SK-MEL-5 (cell line): ENCODE data around the genes HYAL2 and TWF2.

GRCh38 chr3:50322317-50323448, at the start of gene HYAL2:
TSS of gene HYAL2 (minus strand) at chr3:50322745.
RAMPAGE:
- cytosol, long total RNA = no peak
- long total RNA = no peak
- nucleus, long total RNA = no peak

DNA sequence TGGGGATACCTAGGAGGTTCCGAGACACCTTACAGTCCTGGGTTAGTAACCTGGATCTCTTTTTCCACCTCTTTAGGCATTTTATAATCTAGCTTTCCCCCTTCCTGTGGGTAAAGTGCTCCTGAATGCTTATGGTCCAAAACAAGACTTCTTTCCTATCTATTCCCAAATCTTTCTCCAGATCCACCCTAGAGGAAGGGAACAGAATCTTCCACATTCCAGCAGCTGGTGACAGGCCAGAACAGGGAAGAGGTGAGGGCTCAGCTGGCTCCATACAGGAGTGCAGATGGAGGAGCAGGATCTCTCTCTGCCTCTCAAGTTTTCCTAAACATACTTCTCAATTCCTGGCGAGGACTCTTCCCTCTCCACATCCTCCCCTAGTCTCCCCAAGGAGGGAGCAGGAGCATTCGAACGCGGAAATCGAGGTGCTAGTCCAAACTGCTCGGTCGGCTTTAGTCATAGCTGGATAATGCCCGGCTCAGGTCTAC, 4.2 kb downstream of the RASSF1 start:
RAMPAGE:
- cytosol, long total RNA = no peak
- long total RNA = no peak
- nucleus, long total RNA = no peak

GRCh38 chr3:50336914-50337916, 3.4 kb downstream of the RASSF1 start:
RAMPAGE:
- cytosol, long total RNA = no peak
- long total RNA = start-site peak on the minus strand at chr3:50337332-50337478, 27 and 16 reads in 2 replicates
- nucleus, long total RNA = no peak

DNA sequence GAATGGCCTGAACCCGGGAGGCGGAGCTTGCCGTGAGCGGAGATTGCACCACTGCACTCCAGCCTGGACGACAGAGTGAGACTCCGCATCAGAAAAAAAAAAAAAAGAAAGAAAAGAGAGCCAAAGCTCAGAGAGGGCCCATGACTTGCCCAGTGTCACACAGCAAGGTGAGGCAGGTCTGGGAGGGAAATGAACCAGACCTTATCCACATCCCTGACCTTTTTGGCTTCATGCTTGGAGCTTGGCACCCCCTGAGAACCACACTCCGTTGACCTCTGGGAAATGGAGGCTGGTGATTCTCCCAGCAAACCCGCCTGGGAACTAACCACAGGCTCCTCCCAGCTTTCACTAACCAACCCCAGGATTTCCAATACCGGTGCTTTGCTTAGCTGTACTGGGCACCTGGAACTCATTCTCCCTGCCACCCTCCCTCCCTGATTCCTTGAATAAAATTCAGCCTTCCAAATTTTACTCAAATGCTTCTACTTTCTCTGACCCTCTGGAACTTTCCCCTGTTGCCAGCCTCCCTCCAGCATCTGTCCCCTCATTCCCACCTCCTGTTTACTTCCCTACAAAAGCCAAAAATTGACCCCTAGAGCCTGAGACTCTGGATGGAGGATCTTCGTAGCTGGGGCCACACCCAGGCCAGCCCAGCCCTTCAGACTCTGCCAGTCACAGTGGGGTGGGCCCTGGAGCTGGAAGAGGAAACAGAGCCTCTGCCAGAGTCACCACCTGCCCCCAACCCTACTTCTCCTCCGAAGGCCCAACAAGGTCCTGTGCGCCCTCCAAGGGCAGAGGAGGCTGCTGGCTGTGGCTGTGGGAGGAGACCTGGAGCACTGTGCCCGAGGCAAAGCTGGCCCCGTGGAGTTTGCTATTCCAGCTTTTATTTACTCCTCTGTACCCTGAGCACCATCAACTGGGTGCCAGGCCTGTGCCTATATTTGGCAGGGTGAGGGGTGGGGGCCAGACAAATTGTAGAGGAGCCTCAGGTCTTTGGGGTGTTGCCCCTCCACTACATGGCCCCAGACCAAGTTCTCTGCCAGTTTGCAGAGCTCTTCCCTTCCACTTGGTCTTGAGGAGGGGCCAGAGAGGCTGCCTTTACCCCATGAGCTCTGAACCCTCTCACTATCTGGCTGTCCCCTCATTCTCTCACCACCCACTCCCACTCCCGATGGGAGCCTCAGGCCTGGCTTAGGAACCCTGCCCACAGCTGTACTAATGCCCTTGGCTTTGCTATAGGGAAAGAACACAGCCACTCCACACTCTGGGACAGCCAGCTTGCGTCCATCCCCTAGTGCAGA, 19.1 kb downstream of the CISH start:
RAMPAGE:
- cytosol, long total RNA = no peak
- long total RNA = no peak
- nucleus, long total RNA = no peak

RAMPAGE:
- cytosol, long total RNA = no peak
- long total RNA = no peak
- nucleus, long total RNA = no peak
These were observed 136.0 kb upstream of the MANF start for GRCh38 chr3:51249106-51249387.

DNA sequence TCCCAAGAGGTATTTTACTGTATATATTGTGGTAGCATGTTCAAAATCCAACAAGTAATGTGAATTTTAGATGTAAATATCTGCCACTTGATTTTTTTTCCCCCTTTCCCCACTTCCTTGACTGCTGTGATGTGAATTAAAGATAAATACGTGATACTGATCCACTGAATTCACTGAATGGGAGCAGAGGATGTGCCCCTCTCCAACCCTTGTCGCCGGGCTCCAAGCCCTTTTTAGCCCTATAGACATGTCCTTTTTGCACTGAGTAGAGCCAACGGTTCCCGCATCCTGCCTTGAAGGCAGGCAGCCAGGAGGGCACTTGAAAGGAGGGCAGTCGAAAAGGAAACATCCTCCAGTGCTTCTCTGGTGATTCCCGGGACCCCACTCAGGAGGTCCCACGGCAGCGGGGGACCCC, 1.0 kb upstream of the MANF start:
RAMPAGE:
- cytosol, long total RNA = no peak
- long total RNA = no peak
- nucleus, long total RNA = no peak

GRCh38 chr3:51539750-51540126, 1.2 kb downstream of the RAD54L2 start:
RAMPAGE:
- cytosol, long total RNA = no peak
- long total RNA = no peak
- nucleus, long total RNA = no peak

DNA sequence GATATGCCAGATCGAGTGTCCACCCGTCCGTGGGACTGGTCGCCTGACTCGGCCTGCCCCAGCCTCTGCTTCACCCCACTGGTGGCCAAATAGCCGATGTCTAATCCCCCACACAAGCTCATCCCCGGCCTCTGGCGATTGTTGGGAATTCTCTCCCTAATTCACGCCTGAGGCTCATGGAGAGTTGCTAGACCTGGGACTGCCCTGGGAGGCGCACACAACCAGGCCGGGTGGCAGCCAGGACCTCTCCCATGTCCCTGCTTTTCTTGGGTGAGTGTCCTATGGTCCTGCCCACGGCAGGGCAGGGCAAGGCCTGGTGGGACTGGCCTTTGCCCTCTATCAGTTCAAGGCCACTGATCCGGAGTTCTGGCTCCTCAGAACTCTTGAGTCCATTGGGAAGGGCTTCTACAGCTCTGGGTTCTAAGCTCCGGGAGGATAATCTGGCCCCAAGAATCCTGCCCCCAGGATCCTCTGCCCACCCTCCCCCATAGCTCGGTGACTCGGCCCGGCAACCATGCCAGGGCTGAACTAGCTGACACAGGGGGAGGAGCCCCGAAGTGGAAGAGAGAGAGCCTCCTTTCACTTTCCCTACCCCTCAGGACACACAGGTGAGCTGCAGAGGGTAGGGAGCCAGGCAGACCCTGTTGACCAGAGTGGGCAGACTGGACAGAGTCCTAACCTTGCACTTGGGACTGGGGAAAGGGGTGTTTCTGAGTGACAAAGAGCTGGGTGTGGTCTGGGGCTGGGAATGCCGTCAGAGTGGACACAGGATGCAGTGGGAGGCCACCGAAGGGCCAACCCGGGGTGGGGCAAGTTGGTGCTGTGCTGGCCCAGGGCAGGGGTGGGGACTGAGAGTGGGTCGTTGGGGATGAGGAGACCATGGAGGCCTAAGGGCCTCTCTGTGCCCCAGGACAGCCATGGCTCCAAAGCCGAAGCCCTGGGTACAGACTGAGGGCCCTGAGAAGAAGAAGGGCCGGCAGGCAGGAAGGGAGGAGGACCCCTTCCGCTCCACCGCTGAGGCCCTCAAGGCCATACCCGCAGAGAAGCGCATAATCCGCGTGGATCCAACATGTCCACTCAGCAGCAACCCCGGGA, 623 bp downstream of the PARP3 start:
RAMPAGE:
- cytosol, long total RNA = no peak
- long total RNA = no peak
- nucleus, long total RNA = no peak

DNA sequence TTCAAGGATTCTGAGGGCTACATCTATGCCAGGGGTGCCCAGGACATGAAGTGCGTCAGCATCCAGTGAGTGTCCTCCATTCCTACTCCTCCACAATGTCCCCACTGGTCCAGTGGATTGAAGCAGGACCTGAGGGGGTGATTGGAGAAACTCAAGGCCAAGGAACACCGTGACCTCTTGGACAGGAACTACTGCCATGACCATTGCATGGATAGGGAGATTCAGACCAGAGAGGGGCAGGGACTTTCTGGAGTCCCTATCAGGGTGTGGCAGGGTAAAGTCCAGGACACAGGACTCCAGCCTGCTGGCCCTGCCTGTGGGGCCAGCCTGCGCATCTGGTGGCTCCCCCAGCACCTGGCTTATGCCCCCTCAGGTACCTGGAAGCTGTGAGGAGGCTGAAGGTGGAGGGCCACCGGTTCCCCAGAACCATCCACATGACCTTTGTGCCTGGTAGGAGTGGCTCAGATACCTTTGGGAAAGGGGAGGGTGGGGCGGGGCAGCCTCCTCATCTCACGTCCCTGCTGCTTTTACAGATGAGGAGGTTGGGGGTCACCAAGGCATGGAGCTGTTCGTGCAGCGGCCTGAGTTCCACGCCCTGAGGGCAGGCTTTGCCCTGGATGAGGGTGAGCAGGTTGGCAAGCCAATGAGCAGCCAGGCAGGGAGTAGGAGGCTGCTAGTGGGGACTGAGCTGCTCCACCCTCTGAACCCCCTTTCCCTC, 2.7 kb downstream of the ACY1 start:
RAMPAGE:
- cytosol, long total RNA = no peak
- long total RNA = no peak
- nucleus, long total RNA = no peak

DNA sequence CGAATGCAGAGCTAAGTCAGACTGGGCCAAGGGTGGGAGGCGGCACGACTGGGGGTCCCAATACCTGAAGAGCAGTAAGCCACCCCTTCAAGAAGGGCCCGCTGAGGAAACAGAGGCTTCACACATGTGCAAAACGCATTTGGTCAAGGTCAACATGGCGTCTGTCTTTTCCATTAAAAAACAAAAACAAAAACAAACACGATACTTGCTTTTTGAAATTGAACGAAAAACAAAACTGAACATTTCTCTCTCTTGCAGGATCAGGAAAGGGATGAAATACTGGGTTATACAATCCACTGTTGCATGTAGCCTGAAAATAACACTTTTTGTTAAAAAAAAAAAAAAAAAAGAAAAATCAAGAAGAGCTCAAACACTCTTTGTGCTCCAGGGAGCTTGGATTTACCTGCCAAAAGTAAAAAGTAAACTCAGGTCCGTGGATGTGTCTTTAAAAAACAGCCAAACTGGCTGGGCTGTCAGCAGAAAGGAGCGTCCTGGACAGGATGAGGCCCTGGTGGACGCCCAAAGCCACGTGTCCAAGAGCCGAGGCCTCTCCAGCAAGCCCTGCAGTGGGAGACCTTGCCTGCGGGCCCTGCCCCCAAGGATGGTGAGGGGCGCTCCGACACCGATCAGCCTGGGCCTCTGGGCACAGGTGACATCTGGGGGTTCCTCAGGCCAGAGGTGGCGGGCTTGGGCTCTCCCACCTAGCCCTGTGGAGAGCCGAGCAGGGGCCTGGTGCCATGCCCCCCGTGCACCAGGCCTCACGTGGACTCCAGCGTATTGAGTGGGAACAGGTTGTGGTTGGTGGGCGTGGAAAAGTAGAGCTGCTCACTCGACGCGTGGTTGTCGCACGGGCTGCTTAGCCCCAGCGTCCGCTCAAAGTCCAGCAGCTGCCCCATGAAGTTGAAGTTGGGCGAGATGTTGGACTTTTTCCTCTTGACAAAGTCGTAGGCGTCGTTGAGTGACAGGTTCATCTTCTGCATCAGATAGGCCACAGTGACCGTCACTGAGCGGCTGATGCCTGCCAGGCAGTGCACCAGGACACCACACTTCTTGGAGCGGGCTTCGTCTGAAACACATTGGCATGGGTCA, 6.0 kb downstream of the DUSP7 start:
RAMPAGE:
- cytosol, long total RNA = no peak
- long total RNA = no peak
- nucleus, long total RNA = no peak

DNA sequence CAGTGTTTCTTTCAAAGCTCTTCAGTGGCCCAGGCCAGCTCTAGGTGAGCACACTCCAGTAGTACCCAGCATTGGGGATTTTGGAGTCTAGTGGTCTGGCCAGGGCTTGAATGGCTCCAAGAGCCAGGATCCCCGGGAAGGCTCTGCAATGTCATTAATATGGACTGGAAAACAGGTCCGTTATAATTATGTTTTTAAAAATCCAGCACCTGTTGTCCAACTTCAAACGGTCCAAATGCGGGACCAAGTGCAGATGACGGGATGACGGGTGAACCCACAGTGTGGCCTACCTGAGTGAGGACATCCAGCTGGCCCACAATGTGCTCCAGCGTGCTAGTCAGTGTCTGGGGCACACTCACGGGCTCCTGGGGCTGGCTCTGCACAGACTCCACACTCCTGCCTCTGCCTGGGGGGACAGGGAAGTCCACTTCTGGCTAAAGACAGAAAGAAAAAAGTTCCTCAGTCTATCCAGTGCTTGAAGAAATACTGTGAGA, 40.0 kb upstream of the DUSP7 start:
RAMPAGE:
- cytosol, long total RNA = no peak
- long total RNA = no peak
- nucleus, long total RNA = no peak

DNA sequence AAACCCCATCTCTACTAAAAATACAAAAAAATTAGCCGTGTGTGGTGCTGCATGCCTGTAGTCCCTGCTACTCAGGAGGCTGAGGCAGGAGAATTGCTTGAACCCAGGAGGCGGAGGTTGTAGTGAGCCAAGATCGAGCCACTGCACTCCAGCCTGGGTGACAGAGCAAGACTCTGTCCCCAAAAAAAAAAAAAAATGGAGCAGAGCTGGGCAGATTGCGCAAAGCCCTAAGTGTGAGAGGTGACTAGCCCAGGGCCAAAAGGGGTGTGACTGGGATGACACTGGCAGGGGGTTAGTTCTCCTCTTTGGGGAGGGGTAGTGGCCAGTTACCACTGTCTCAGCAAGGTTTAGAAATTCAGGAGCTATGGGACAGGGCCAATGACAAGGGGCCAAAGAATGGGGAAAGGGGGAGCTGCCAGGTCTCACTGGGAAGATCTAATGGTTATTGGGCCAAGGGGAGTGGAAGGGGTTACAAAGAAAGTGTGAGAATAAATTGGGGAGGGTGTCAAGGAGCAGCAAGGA, 19.8 kb upstream of the ALAS1 start:
RAMPAGE:
- cytosol, long total RNA = no peak
- long total RNA = no peak
- nucleus, long total RNA = no peak

DNA sequence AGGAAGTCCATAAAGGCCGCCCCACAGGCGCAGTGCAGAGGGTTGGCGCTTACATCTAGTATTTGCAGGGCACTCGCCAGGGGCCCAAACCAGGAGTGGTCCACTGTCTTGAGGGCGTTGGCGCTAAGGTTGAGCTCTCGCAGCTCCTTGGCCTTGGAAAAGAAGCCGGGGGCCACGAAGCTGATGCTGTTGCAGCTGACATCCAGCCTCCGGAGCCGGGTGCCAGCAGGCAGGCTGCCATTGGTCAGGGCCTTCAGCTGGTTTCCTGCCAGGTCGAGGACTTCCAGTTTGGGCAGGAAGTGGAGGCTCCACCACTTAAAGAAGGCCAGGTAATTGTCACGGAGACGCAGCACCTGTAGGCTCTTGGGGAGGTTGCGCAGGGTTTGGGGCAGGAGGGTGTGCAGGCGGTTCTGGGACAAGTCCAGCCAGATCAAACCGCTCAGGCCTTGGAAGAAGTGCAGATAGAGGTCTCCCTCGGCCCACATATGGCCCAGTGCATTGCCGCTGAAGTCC, 3.4 kb downstream of the TLR9 start:
RAMPAGE:
- cytosol, long total RNA = no peak
- long total RNA = no peak
- nucleus, long total RNA = no peak

DNA sequence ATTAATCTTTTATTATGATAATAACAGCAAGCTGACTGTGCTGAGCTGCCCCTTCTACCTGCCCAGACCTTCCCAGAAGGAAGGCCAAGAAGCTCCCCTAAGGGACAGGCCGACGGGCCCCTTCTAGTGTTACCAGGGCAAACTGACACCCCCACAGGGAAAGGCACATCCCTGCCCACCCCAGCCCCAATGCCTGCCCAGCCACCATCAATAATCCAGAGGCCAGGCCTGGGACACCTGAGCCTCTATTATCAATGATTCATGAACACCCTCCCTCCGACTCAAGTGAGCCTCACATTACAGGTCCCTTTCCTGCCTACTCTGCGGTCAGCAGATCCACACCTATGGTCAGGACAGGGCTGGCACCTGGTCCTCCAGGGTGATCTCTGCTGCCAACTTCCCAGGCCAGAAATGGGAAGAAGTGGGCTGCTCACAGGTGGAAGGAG, 1.9 kb downstream of the TWF2 start:
RAMPAGE:
- cytosol, long total RNA = no peak
- long total RNA = no peak
- nucleus, long total RNA = no peak

DNA sequence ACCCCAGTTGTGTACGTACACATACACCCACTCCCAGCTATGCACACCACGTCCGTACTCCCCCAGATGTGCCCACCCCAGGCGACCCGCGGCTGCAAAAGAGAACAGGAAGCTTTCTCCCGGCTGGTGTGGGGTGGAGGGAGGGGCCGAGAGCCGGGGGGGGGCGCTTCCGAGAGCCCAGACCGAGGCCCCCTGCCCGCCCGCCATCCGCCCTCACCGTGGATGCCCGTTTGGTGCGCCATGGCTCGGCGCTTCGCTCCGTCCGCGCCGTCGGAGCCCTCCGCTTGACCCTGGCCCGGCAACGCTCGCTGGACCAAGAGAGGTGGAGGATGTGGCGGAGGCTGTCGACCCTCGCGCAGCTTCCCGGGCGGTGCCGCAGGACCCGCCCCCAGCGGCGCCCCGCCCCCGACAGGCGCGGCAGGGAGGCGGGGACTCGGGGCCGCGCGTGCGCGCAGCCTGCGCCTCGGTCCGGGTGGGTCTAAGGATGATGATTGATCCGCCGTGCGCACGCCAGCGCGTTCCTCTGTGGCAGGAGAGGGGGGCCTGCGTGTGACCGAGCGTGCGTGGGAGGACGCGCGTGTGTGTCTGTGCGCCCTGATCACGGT, at the start of gene TWF2:
TWF2 (minus strand) TSS at position 384 of the 605 bp plus-strand sequence.
RAMPAGE:
- cytosol, long total RNA = start-site peak on the minus strand centred at position 355 of the sequence, 78 bp wide, 866 and 270 reads in 2 replicates
- long total RNA = start-site peak on the minus strand centred at position 350 of the sequence, 67 bp wide, 203 and 140 reads in 2 replicates
- nucleus, long total RNA = start-site peak on the plus strand centred at position 456 of the sequence, 70 bp wide, 52 and 12 reads in 2 replicates

GRCh38 chr3:52267970-52268507, 10.4 kb downstream of the WDR82 start:
RAMPAGE:
- cytosol, long total RNA = no peak
- long total RNA = no peak
- nucleus, long total RNA = no peak

DNA sequence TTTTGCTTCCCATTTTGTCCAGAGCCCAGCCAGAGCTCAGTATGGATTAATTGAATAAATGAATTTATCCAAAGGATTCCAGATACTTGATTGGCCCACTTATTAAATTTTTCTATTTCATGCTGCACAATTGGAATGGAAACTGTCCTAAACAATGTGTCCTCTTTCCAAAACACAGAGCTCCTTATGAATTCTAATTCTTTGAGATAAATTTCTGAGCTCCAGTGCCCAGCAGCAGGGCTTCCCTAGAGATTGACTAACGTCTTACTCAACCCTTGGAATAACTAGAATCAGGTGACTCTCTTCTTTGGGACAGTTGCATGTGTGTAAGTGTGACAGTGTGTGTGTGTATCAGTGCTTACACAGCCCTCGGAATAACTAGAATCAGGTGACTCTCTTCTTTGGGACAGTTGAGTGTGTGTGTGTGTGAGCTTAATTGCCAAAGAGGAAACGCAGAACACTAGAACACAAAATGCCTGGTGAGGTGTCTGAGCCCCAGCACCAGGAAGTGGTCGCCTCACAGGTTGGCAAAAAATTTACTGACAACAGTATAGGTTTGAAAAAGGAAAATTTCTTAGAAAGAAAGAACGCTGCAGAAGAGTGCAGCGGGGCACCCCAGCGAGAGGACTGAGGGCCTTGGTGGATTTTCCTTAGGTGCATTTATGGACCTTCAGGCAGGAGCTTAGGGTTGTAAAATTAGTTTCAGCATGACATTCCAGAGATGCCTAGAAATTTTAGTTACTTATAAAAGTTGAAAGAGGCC, 3.5 kb upstream of the WDR82 start:
RAMPAGE:
- cytosol, long total RNA = no peak
- long total RNA = no peak
- nucleus, long total RNA = no peak

DNA sequence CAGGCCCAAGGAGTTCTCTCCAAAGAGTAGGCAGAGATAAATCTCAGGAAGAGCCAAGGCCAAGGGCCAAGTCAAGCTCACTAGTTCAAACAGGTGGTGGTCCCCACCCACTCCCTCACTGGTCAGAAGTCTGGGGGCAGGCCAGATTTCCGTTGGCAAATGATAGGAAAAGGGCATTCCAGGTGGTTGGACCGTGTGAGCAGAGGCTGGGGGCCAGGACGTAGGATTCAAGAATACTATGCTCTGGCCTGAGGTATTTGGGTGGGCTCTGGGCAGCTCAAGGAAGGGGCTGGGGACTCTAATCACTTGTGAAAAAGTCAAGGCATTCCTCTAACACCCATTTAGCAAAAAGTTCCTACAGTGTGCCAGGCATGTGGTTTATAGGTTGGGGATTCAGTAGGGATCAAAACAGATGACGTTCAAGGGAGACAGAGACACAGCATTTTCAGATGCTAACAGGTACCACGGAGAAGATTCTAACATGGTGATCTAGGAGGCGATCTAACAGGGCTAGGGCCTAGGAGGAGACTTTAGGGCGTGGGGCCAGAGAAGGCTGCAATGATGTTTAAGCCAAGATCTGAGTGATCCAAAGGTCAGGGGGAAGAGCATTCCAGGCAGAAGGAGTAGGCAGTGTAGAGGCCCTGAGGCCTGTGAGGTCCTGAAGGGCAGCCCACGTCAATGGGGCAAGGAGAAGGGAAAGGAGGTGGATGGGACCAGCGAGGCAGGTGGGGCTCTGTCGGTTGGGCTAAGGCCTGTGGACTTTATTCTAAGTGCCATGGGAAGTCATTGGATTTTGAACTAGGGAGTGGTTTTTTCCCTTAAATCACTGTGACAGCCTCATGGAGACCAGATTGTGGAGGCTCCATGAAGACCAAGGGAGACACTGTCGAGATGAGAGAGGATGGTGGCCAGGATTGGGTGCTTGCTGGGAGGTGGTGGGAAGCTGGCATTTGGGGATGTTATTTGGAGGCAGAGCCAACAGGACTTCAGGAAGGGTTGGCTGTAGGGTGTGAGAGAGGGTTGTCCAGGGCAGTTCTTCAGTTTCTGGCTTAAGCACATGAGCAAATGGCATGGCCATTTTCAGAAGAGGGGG, 10.3 kb upstream of the DNAH1 start:
RAMPAGE:
- cytosol, long total RNA = no peak
- long total RNA = no peak
- nucleus, long total RNA = no peak

DNA sequence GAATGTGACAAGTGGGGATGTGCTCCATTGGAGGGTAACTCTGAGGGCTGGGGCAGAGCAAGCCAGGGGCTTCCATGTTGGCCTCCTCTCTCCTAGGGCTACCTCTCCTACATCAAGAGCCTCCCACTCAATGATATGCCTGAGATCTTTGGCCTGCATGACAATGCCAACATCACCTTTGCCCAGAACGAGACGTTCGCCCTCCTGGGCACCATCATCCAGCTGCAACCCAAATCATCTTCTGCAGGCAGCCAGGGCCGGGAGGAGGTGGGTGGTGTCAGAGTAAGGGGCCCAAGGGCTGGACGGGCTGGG, 12.2 kb downstream of the BAP1 start:
RAMPAGE:
- cytosol, long total RNA = no peak
- long total RNA = no peak
- nucleus, long total RNA = no peak

DNA sequence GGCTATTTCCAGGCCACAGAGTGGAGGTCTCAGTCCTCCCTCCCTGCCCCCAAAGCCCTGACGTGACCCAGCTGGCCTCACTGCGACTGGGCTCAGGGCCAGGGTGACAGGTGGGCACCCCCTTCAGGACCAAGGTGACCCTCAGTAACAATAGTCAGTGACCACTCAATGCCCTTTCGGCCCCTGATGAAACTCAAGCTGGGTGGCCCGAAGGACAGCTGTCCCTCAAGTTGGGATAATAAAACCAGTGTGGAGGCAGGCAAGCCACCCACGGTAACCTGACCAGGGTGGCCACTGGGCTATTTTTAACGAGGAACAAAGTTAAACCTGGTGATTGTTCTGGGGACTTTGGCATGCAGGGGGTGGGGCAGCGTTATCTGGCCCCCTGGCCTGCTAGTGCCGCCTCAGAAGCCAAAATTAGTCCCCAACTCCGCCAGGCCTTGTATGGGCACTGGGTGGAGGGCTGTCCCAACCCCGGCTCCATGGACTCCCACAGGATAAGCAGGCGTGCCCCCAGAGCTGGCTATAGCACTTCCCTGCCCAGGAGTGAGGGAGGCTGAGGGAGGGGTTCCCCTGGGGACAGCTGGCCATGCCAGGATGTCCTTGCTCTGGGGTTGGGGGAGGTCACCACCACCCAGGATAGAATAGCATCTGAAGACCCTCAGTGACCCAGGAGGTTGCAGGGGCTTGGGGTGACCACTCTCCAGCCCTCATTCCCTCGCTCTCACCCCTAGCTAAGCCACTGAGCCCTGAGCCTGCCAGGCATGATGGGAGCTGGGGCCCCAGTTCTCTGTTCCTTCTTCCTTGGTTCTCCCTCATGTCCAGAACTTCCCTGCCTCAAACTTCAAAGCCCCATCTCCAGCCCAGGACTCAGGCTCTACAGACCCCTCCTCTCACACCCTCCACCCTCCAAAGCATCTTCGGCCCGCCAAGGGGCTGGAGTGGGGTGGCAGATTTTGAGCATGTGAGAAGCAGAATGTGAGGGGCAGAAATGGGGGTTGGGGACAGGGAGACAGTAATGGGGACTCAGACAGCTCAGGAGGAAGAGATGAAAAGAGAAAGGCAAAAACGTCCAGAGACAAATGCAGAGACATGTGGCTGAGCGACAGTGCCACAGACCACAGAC, 864 bp downstream of the TNNC1 start:
RAMPAGE:
- cytosol, long total RNA = no peak
- long total RNA = no peak
- nucleus, long total RNA = no peak